Metastatic Liver Carcinoma in the Lung (tissue), 2 donors: Measurements from ENCODE around the genes ZNF710, CIB1 and CRTC3.

- PRO-cap, 2 experiments = no peak in any of the 2 experiments
Observed at GRCh38 chr15:89813527-89814542, 817 bp downstream of the ANPEP start.

GRCh38 chr15:89910856-89911678, 1.7 kb downstream of the ARPIN start:
- PRO-cap, 2 experiments = peak in 1 of 2 experiments; most common minus-strand start chr15:89911448 (in 1)

- PRO-cap, 2 experiments = peak in 2 of 2 experiments; most common plus-strand start chr15:90001476 (in 2); most common minus-strand start chr15:90001390 (in 1)
Observed at GRCh38 chr15:90000991-90001562, at the start of gene ZNF710. TSS of gene ZNF710 (plus strand) at chr15:90001324.

DNA sequence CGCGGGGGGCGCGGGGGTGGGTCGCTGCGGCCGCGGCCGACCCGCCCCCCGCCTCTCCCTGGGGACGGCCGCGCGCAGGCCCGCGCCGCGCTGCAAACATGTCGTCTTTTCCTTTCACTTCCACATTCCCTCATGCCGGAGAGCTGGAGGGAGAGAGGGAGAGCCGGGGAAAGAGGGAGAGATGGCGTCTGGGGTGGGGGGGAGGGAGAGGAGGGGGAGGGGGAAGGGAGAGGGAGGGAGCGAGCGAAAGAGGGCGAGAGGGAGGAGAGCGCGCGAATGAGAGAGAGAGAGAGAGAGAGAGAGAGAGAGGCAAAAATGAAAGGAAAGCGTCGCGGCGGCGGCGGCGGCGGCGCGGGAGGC, 545 bp downstream of the ZNF710 start:
- PRO-cap, 2 experiments = peak in 2 of 2 experiments; most common plus-strand start position 312 of the sequence (in 1); most common minus-strand start position 110 of the sequence (in 1)

DNA sequence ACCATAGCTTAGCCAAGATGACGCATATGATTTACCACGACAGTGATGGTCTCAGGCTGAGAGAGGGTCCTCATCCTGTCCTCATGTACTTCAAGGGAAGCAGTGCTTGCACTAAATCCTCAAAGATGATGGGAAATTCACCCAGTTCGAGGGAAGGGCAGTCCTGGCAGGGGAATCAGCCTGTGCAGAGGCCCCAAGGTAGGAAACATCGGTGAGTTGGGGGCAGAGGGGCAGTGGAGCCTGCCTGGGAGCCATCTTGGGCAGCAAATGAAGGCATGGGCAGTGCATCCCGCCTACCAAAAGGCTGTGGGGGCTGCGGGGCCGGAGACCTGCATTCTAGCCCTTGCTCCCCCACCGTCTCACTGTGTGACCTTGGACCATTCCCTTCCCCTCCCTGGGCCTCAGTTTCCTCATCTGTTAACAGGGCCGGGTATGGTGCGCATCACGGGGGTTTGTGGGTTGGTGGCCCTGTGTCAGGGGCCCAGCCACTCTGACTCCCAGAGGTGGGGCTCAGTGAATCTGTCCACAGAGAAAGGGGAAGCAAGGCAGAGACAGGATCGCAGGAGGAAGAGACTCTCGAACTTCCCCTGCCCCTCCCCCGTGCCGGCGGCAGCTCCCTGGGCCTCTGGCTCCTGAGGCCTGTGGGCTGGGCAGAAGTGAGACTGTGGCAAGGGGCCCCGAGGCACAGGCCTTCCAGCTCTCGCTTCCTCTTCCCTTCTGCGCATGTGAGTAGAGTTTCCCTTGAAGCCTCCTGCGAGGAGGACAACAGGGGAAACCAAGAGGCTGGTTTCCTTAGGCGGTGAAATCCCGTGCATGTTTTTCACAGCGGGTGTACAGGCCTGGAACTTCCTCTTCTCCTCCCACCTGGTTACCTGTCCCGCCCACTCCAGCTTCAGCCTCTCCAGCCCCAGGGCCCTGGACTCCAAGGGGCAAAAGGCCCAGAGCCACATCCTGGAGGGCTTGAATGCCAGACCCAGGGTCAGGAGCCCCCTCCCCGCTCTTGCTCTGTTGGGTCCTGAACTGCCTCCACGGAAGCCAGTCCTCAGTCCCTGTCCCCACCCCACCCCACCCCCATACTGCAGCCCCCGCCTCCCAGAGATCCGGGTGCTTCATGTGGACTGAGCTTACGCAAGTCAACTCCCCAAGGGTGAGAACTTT, 42.8 kb downstream of the IDH2 start:
- PRO-cap, 2 experiments = peak in 2 of 2 experiments; most common plus-strand start position 528 of the sequence (in 1); most common minus-strand start position 492 of the sequence (in 1)

DNA sequence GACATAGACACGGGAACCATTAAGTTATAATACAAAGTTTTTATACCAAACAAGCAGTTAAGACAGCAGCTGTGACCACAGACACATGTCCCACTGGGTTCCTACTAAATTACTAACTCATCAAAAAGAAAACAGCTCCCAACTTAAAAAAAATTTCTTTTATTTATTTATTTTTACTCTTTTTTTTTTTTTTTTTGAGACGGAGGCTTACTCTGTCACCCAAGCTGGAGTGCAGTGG, 30.8 kb downstream of the IDH2 start:
- PRO-cap, 2 experiments = peak in 1 of 2 experiments; most common plus-strand start position 56 of the sequence (in 1)

DNA sequence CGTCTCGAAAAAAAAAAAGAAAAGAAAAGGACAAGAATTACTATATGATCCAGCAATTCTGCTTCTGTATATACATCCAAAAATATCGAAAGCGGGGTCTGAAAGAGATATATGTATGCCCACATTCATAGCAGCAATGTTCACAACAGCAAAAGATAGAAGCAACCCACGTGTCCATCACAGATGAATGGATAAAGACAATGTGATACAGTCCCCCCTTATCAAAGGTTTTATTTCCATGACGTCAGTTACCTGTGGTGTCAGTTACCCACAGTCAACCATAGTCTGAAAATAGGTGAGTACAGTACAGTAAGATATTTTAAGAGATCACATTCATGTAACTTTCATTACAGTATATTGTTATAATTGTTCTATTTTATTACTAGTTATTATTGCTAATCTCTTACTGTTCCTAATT, 5.3 kb downstream of the IDH2 start:
- PRO-cap, 2 experiments = no peak in any of the 2 experiments

GRCh38 chr15:90191637-90192654, 9.2 kb upstream of the SEMA4B start:
- PRO-cap, 2 experiments = no peak in any of the 2 experiments

- PRO-cap, 2 experiments = no peak in any of the 2 experiments
Observed at GRCh38 chr15:90206925-90207663, 6.0 kb downstream of the SEMA4B start.

DNA sequence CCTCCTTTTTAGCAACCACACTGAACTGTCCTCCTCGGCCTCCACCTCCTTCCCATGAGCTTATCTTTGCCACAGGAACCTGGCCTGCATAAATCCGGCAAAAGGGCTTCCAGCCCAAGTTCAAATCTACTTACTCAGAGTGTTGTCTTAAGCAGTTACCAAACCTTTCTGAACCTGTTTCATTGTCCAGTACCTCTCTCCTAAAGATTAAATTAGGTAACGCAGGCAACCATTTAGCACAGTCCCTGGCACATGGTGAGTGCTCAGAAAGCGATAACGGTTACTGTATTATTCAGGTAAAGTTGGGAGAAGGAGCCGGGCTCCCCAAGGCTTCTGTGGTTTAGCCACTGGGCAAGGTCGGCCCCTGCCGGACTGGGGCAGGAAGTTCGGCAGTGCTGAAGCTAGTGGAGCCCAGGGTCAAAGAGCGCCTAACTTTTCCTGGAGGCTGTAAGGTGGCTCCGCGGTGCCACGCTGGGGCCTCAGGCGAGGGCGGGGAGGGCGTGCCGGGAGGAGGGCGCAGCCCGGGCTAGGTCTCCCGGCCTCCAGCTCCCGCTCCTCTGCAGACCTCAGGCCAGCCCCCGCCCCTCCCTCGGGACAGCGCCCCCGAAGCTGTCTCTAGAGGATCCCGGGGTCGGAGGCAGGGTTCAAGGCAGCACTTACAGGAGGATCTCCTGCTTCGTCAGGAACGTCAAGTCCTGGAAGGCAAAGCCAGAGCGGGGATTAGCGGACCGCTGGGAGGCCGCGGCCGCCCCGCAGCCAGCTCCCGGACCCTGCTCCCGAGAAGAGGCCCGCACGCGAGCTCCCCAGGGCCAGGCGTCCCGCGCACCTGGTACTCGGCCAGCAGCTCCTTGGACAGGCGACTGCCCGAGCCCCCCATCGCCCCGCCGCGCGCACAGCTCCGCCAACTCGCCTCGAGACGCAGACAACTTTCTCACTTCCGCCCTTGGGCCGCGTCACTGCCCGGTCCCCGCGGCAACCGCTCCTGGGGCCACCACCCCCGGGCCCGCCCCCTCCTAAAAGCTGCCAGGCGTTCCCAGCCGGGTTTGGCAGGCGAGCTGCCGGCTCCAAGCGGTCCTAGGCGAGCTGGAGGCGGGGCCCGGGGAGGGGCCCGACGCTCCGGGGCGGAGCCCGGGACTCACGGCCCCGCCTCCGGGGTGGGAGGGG, at the start of gene CIB1:
Gene CIB1 (minus strand): TSS at position 933 of the 1,164 bp plus-strand sequence.
- PRO-cap, 2 experiments = peak in 2 of 2 experiments; most common plus-strand start position 482 of the sequence (in 2); most common minus-strand start position 958 of the sequence (in 2)

- PRO-cap, 2 experiments = no peak in any of the 2 experiments
Observed at GRCh38 chr15:90271021-90271808, 5.7 kb downstream of the NGRN start.

- PRO-cap, 2 experiments = no peak in any of the 2 experiments
Observed at GRCh38 chr15:90425723-90425950, 37.6 kb downstream of the IQGAP1 start.

GRCh38 chr15:90500761-90501710, 28.7 kb upstream of the CRTC3 start:
- PRO-cap, 2 experiments = no peak in any of the 2 experiments

- PRO-cap, 2 experiments = no peak in any of the 2 experiments
Observed at GRCh38 chr15:90528893-90529270, 841 bp upstream of the CRTC3 start.

GRCh38 chr15:90529735-90530748, at the start of gene CRTC3:
TSS of gene CRTC3 (plus strand) at chr15:90529923.
- PRO-cap, 2 experiments = peak in 2 of 2 experiments; most common plus-strand start chr15:90529935 (in 1); most common minus-strand start chr15:90529824 (in 2)

- PRO-cap, 2 experiments = no peak in any of the 2 experiments
Observed at GRCh38 chr15:90607309-90607714, 77.6 kb downstream of the CRTC3 start.

GRCh38 chr15:90659943-90660974, 56.9 kb upstream of the BLM start:
- PRO-cap, 2 experiments = peak in 2 of 2 experiments; most common plus-strand start chr15:90660850 (in 2); most common minus-strand start chr15:90660645 (in 1)

DNA sequence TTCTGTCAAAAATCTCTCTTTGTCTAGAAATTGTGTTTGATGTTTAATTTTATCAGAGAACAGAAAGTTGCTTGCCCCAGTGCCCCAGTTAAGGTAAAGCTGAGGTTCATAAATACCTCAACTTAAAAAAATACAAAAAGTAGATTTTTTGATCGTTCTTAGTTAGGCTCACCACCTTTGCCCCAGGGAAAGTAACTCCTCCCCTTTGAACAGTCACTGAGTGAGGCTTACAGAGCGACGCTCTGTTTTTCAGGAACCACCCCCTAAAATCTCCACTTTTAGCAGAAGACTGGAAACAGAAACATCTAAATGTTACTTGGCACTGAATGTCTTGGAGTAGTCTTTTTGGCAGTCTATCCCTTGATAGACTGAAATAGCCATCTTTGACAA, 24.9 kb downstream of the BLM start:
- PRO-cap, 2 experiments = no peak in any of the 2 experiments

DNA sequence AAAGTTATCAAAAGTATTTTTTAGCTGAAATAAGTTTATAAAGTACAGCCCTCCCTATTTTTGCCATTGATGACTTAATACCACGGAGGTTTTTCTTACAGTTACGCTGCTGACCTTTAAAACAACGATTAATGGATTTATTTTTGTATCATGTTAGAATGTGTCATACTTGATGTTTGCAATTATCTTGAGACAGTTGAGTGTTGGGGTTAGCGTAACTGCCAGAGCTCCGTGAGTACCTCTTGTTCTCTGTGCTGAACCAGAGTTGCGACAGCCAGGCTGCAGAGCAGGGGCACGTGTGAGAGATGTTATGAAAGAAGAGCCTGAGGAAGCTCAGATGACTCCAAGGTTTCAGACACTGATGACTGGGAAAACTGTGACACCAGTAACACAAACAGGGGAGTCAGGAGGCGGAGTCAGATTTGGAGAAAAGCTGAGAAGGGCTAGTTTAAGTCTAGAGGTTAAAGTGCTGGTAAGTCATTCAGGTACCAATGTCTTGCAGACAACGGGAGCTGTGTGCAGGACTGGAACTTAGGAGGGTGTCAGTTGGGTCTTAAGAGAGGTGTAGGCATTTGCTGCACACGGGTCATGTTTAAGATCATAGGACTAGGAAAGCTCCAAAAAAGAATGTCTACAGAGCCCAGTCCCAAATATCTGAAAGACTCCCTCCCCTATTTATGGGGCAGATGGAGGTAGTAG, 45.0 kb downstream of the BLM start:
- PRO-cap, 2 experiments = peak in 1 of 2 experiments; most common plus-strand start position 336 of the sequence (in 1); most common minus-strand start position 251 of the sequence (in 1)

GRCh38 chr15:90808339-90808924, 60.0 kb upstream of the FURIN start:
- PRO-cap, 2 experiments = no peak in any of the 2 experiments